Vagina (tissue), 1 donor: ENCODE measurements around the genes ENTPD6, GINS1 and MCTS2.

DNA sequence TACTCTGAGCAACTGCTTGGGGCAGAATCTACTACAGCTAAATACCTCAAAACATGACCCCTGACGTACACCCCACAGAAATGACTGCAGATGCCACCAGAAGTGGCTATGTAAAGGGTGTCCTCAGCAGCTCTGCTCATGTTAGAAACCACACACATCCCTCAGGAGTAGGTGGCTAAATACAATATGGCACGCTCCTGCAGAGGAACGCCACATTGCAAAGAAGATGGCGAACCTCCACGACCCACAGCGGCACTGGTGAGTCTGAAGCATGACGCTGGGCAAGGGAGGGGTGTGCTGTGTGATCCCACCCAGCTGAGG is 23.3 kb upstream of the APMAP start:
- PRO-cap, result no peak
- RAMPAGE, long total RNA, result no peak

GRCh38 chr20:25055897-25056958 is 1.7 kb downstream of the ACSS1 start:
- PRO-cap, result no peak
- RAMPAGE, long total RNA, result no peak

DNA sequence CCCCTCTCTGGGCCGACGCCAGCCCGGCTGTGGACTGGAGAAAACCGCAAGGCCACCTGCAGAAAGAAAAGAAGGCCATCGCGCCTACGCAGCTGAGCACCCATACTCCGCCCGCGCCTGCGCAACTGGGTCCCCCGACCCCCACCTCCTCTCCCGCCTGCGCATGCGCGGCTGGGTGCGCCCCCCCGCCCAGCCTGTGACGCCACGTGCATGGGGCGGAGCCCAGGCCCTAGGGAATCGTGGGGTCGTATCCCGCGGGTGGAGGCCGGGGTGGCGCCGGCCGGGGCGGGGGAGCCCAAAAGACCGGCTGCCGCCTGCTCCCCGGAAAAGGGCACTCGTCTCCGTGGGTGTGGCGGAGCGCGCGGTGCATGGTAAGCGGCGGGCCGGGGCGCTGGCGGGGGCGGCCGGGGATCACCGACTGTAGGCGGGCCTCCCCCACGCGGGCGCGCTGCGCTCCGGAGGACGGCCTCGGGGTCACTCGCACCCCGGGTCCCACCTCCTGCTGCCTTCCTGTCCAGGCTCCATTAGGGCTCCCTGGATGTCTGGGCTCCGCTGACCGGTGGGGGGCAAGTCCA is at the start of gene ENTPD6:
Gene ENTPD6 (plus strand): TSS at position 216 of the 575 bp plus-strand sequence.
- PRO-cap, result bidirectional peak, plus-strand start at position 262 of the sequence, minus-strand start at position 127 of the sequence
- RAMPAGE, long total RNA, result start-site peak on the plus strand centred at position 237 of the sequence, 49 bp wide, 185 reads

GRCh38 chr20:25220728-25221351 is 25.3 kb downstream of the ENTPD6 start:
- PRO-cap, result no peak
- RAMPAGE, long total RNA, result no peak

- PRO-cap, result no peak
- RAMPAGE, long total RNA, result no peak
These were observed 1.5 kb upstream of the PYGB start for GRCh38 chr20:25246298-25246877.

DNA sequence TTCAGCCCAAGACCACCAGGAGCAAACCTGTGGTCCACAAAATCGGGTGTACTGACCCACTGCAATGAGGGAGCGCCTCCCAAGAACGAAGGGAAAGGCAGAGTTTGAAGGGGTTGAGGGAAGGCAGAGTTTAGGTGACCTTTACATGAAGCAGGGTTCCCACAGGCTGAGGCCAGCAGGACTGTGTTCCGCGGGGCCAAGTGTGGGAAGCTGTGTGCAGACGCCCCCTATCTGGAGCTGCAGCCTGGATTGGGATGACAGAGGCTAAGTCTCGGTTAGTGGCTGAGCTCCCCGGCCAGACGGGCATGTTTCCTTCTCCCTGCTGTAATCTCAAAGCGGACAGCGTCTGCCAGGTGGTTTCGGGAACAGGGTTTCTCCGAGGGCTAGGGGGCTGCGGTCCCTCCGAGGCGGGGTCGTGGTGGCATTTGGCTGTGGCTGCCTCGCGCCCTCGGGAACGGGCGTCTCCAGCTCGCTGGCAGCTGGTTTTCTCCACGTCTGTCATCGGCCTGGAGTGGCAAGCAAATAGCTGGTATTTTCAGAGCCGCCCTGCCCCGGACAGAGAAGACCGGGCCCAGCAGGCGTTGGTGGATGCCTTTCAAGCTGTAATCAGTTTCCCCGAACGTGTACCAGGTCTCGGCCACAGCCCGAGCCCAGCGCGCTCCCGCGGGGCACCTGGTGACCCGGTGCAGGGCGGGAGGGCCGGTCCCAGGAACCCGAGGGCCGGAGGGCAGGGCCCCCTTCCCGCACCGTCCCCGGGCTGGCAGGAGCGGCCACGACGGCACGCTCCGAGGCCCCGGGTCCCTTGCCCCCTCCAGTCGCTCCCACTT is 623 bp upstream of the PYGB start:
- PRO-cap, result unidirectional peak, plus-strand start at position 242 of the sequence; bidirectional peak, plus-strand start at position 498 of the sequence, minus-strand start at position 497 of the sequence
- RAMPAGE, long total RNA, result no peak

DNA sequence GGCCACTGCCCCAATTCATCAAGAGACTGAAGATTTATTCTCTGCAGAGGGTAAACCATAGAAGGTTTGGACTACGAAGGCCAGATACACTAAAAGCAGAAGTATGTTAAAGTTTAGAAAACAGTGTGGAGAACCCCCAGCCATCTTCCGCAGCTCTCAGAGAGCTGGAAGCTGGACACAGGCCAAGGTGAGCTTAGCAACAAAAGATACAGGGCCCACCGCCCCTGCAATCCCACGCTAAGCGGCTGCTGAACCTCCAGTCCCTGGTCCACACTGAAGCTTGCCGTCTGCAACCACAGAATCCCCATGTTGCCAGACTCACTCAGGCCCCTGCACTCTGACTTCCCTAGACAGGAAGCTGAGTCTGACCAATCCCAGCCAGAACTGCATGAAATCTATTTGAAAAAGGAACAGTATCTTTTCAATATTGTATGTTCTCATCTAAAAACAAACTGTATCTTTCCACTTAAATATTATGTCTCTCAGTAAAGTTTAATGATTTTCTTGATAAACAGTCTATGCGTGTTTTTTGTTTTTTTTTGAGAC is 29.7 kb downstream of the ABHD12 start:
- PRO-cap, result no peak
- RAMPAGE, long total RNA, result no peak

- PRO-cap, result no peak
- RAMPAGE, long total RNA, result no peak
These were observed at the start of gene GINS1 for GRCh38 chr20:25407208-25408103. GINS1 (plus strand) TSS chr20:25407673.

GRCh38 chr20:25461258-25461678 is 53.8 kb downstream of the GINS1 start:
- PRO-cap, result no peak
- RAMPAGE, long total RNA, result start-site peak on the minus strand at chr20:25461524-25461616, 23 reads

DNA sequence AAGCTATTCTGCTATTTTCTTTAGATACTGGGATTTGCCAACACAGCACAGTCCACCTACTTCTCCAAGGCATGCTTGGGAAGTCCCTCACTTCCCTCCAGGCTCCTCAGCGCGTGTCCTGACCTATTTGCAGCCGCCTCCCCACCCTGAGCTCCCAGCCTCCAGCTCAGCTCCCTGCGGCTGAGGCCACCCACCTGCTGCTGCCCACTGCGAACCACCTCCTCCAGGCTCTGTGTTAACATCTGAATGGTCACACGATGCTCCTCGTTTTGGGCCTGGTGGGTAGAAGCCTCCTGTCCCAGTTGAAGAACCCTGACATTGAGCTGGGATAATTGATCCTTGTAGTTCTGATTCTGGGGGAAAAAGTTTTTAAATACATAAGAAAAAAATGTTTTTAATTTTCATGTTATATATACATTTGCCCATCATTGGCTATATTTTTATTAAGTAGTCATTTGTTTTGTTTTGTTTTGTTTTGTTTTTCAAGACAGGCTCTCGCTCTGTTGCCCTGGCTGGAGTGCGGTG is 54.8 kb downstream of the GINS1 start:
- PRO-cap, result no peak
- RAMPAGE, long total RNA, result no peak

- PRO-cap, result no peak
- RAMPAGE, long total RNA, result start-site peak on the minus strand at chr20:25509506-25509545, 8 reads
These were observed 76.2 kb downstream of the NINL start for GRCh38 chr20:25508978-25509637.

- PRO-cap, result no peak
- RAMPAGE, long total RNA, result start-site peak on the minus strand at chr20:25538963-25539116, 5 reads
These were observed 46.2 kb downstream of the NINL start for GRCh38 chr20:25538712-25539948.

GRCh38 chr20:29298263-29299102 is 1959.0 kb upstream of the DEFB115 start:
- PRO-cap, result no peak
- RAMPAGE, long total RNA, result no peak

- PRO-cap, result no peak
- RAMPAGE, long total RNA, result no peak
These were observed 1504.8 kb upstream of the DEFB115 start for GRCh38 chr20:29752613-29753191.

DNA sequence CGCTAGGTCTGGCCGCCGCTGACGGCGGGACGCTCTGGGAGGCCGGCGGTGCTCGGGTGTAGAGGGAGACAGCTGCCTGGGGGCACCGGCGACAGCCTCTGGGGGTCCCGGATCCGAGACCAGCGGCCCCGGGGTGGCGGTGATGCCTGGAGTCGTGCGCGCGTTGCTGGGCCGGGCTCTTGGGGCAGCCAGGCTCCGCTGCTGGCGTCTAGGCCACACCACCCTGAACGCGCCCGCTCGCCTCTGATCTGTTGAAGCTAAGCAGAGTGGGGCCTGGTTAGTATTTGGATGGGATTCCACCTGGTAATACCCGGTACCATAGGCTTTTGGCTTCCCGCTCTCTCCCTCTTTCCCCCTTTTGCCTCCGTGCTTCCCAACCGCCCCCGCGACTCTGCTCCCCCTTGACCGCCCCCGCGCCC is 1383.6 kb upstream of the DEFB115 start:
- PRO-cap, result no peak
- RAMPAGE, long total RNA, result no peak

GRCh38 chr20:30486455-30487271 is 770.8 kb upstream of the DEFB115 start:
- PRO-cap, result no peak
- RAMPAGE, long total RNA, result no peak

DNA sequence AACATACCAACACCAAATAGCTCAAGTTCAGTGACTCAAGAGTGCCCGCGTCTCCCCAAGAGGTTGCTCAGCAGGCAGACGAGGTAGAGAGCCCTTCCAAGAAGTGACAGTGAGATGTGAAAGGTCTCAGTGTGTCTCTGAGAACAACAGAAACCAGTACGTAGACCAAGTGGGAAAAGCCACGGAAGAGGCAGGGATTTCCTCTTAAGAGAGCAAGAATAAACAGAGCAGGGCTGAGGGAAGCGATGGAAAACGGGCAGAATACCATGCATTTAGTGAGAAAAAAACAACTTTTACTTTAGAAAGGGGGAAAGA is 516.0 kb upstream of the DEFB115 start:
- PRO-cap, result no peak
- RAMPAGE, long total RNA, result no peak

DNA sequence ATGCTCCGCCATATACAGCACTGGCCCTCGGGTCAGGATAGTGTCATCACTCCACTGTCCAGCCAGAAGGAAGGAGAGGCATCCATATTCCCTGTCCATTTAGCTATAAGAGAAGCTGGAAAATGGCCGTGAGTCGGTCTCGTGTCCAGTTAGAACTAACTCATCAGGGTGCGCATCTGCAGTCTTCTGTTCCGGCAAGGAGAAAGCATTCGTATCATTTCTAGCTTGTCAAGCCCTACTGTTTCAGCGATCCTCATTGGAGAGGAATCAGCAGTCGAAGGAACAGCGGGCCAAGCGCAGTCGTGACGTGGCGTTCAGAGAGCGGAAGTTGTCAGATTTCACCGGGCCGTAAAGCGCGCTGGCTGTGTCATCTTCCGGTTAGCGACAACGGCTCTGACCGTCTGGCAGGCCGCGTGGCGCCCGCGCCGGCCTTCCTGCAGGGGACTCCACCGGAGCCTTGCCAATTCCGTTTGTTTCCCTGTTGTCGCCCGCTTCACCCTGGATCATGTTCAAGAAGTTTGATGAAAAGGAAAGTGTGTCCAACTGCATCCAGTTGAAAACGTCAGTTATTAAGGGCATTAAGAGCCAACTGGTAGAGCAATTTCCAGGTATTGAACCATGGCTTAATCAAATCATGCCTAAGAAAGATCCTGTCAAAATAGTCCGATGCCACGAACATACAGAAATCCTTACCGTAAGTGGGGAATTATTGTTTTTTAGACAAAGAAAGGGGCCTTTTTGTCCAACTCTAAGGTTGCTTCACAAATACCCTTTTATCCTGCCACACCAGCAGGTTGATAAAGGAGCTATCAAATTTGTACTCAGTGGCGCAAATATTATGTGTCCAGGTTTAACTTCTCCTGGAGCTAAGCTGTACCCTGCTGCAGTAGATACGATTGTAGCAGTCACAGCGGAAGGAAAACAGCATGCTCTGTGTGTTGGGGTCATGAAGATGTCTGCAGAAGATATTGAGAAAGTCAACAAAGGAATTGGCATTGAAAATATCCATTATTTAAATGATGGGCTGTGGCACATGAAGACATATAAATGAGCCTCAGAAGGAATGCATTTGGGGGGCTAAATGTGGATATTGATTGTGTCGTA is at the start of gene MCTS2:
Gene MCTS2 (plus strand): TSS at position 381 of the 1,104 bp plus-strand sequence.
- PRO-cap, result bidirectional peak, plus-strand start at position 400 of the sequence, minus-strand start at position 304 of the sequence
- RAMPAGE, long total RNA, result start-site peak on the plus strand centred at position 393 of the sequence, 47 bp wide, 104 reads; start-site peak on the plus strand centred at position 885 of the sequence, 89 bp wide, 6 reads

DNA sequence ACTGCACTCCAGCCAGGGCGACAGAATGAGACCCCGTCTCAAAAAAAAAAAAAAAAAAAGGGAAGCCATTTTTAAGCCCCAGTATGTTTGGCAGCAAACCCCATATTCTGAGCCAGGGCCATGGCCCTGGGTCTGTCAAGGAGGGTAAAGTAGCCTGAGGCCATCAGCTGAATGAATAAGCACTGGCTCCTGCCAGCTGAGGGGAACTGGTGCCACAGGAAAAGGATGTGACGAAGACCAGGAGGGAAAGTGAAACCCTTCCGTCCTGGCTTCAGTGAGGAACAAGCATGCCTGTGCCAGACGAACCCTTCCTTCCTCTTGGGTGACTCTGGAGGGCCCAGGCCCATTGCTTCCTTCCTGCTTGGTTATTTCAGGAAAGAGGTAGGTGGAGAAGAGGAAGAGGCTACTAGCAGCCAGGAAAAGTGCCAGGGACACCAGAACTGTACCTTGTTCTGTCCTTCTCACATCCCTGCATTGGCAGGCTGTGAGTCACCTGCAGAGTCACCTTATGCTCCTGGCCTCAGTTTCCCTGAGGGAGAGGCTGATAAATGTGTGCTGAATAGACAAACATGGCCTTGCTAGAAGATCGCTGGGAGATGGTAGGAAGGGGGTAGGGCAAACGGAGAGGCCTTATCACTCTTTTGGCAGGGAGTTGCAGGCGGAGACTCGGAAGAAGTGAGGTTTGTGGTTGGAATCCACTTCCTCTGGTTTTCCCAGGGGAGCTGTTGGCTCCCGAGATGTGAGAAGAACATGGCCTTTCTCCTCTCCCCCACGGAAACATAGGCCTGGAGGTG is 37.3 kb downstream of the COX4I2 start:
- PRO-cap, result bidirectional peak, plus-strand start at position 274 of the sequence, minus-strand start at position 173 of the sequence; unidirectional peak, plus-strand start at position 716 of the sequence
- RAMPAGE, long total RNA, result no peak

DNA sequence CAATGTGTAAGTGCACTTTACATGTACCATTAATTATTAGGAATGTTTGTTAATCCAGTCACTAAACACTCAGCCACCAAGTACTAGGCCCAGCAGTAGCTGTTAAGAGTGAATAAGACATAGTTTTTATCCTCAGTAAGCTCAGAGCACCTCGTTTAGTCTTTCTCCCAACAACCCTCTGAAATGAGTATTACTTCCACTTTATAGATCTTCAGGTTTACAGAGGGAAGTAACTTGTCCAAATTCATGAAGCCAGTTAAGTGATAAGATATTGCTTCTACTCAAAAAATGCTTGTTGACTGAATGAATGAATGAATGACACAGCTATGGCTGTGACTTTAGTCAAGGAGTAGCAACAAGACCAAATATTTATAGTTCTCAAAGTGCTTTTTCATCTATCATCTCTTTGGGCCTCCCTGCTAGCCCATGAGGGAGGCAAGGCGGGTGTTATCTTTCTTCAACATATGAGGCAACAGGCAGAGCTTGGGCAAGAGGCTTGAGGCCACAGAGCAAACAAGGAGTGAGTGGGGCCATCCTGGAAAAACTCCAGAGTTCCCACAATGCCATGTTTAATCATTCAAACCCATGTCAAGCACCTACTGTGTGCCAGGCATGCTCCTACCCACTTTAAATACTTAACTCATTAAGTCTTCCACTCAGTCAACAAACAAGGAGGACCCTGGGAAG is 16.1 kb downstream of the BCL2L1 start:
- PRO-cap, result no peak
- RAMPAGE, long total RNA, result no peak